ENCODE measurements around the genes SAXO1, RPS6 and SLC24A2.

DNA sequence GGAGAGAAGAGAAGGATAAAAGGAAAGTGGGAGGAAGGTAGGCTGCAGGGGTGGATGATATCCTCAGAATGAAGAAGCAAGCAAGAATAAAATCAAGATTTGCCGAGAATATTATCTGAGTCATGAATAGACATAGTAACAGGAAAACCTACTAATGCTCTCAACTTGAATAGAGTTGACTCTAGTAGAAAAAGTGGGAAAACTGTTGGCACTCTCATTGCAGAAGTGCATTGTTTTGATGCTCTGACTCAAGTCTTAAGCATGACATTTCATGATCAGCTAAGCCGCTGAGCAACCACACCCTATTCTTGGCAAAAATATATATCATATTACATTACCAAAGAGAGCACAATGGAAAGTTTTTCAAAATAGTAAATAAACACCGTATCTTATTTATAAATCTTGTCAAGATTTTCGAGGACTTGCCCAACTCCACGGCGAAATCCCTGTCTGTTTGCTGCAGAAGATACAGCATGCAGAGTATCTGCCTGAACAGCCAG is 14.0 kb upstream of the ADAMTSL1 start:
- PRO-cap, 6 experiments, result no peak in any of the 6 experiments
- RAMPAGE, long total RNA, 2 experiments, result no peak in any of the 2 experiments
- RRBS, result no CpG with 5 or more reads among the region's 6 CpGs

DNA sequence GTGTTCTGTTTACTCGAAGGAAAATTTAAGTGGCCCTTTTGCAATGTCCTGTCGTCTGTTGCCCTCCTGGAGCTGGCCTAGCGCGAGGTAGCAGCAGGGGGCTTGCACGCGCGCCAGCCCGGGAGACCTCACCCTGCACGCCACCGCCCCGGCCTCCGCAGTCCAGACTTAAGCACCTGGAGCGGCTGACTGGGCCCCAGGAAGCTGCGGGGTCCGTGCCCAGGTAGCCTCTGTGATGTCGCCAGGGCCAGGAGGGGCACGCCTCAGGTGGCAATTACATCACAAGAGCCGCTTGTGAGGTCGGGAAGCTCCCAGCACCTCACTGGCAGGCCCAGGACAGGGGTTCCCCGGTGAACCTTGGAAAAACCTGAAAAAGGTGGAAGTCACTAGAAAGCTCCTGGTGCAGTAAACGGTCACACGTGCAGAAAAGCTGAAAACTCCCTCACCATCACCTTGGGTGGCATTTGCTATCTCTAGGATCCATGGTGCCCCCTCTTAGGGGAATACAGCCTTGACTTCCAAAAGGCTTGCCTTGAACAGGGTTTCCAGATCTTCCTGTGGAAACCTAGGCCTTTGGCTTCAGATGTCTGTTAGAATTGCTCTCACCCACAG is at the start of gene SAXO1:
TSS of gene SAXO1 (minus strand) at position 191 of the 612 bp plus-strand sequence.
- PRO-cap, 6 experiments, result no peak in any of the 6 experiments
- RAMPAGE, long total RNA, 2 experiments, result no peak in any of the 2 experiments
- RRBS, result no CpG with 5 or more reads among the region's 22 CpGs

DNA sequence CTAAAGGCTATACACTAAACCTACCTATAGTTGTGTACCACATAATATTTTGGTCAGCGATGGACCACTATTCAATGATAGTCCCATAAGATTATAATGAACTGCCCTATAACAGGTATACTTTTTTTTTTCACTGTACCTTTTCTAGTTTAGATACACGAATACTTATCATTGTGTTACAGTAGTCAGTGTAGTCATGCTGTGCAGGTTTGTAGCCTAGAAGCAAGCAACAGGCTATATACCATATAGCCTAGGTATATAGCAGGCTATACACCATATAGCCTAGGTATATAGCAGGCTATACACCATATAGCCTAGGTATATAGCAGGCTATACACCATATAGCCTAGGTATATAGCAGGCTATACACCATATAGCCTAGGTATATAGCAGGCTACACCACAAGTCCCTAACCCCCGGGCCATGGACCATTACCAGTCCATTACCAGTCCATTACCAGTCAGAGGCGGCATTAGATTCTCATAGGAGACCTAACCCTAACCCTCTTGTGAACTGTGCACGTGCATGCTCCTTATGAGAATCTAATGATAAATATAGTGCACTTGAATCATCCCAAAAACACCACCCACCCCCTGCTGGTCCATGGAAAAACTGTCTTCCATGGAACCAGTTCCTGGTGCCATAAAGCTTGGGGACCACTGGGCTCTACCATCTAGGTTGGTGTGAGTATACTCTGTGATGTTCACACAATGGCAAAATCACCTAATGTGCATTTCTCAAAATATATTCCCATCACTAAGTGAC is 4.9 kb downstream of the PLIN2 start:
- PRO-cap, 6 experiments, result no peak in any of the 6 experiments
- RAMPAGE, long total RNA, 2 experiments, result no peak in any of the 2 experiments
- RRBS, result no CpG with 5 or more reads among the region's 5 CpGs

DNA sequence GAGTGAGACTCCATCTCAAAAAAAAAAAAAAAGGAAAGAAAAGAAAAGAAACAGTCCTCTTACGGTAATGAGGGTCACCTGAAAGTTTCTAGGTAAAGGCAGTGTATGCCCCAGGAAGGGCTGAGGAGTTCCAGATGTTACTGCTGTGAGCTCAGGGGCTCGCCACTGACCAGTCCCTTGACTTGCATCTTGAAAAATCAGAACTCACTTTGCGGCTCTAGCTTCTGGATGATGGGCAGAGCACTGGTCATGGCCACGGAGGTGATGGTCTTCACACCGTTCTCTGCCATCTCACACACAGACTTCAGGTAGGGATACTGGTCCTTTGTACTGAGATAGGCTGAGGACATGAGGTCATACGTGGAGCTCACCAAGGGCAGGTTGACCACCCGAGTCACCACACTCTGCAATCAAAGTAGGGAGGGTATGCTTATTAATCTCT is 1.4 kb downstream of the PLIN2 start:
- PRO-cap, 6 experiments, result no peak in any of the 6 experiments
- RAMPAGE, long total RNA, 2 experiments, result no peak in any of the 2 experiments
- RRBS, result no CpG with 5 or more reads among the region's 7 CpGs

GRCh38 chr9:19174108-19174428 is 46.8 kb upstream of the PLIN2 start:
- PRO-cap, 6 experiments, result no peak in any of the 6 experiments
- RAMPAGE, long total RNA, 2 experiments, result no peak in any of the 2 experiments
- RRBS, result no CpG with 5 or more reads among the region's 3 CpGs

DNA sequence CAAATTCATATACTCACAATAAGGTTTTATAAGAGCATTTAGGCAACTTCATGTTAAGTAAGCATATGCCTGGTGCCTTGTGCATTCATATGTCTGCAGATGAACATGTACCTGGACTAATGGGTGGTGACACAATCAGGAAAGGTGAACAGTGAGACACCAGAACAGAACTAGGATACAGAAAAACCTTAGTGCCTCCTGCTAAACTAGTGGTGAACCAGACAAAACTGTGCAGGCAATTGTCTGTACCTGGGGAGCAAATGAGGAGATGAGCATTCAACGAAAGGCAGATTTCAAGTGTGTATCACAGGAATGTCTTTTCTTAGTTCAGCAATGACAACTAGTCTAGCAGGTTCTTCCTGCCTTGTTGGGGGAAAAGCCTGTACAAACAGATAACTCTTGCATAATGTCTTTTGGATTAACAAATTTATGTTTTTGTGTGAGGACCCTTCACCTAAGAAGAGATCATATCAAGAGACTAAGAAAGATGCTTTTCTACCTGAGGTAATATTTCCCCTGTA is 21.9 kb upstream of the DENND4C start:
- PRO-cap, 6 experiments, result no peak in any of the 6 experiments
- RAMPAGE, long total RNA, 2 experiments, result no peak in any of the 2 experiments
- RRBS, result no CpG with 5 or more reads among the region's 1 CpG

DNA sequence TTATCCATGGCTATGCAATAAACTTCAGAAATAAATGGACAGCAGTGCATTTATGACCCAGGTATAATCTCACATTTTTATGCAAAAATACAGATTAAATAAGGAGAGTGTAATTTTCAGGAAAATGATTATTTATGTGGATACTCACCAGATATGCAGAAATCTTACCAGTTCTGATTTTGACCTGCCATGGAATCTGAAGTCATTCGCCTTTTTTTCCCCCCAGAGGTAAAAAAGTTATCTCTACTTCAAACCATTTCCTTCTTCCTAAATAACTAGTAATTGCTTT is 1.1 kb upstream of the DENND4C start:
- PRO-cap, 6 experiments, result no peak in any of the 6 experiments
- RAMPAGE, long total RNA, 2 experiments, result no peak in any of the 2 experiments
- RRBS, result no CpG with 5 or more reads among the region's 1 CpG

- PRO-cap, 6 experiments, result no peak in any of the 6 experiments
- RAMPAGE, long total RNA, 2 experiments, result no peak in any of the 2 experiments
- RRBS, result no CpG with 5 or more reads among the region's 7 CpGs
Observed at GRCh38 chr9:19232091-19232573, 1.6 kb downstream of the DENND4C start.

DNA sequence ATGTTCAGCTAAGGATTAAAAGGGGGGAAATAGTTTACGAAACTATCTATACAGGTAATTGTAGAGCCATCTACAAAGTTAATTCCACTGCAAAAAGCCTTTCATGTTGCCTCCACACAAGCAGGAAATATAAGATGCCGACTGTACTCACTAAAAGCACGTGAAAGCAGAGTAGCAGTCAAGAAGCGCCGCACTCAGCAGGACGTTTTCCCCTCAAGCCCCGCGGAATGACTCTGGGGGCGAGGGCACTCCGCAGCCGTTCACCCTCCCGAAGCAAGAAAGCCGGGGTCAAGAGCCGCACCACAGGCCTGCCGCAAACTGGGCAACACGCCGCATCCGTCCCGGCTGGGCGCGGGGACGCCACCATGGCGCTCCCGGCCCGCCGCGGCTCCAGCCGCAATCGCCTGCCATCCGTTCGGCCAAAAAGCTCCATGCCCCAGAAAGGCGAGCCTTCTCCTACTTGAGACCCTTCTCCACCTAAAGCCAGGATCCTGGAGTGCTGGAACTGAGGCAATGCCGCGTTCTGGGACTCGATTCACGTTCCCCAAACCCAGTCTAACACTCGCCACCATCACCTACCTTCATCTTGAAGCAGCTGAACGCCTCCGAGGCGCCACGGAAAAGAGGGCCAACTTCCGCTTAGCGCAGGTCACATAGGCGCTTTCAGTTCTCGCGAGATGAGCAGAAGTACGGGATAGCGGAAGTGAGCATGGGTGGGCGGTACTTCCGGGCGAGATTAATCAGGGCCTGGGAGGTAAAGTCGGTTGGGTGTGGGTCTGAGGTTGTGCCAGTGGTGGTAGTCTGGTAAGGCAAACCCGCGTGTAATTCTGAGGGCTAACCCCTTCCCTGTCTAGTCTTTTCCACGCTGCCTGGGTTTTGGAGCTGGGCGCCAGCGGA is at the start of gene RPS6:
TSS of gene RPS6 (minus strand) at position 626 of the 897 bp plus-strand sequence.
- PRO-cap, 6 experiments, result peak in 6 of 6 experiments; most common plus-strand start position 739 of the sequence (in 6); most common minus-strand start position 626 of the sequence (in 6)
- RAMPAGE, long total RNA, 2 experiments, result start-site peak on the minus strand in 2 of 2 experiments, centred at positions 607 to 612 of the sequence, 17,590 to 17,893 reads per replicate
- RRBS, result 1% methylated on average over 7 of the region's 57 CpGs

GRCh38 chr9:19493288-19493844 is 84.6 kb downstream of the ACER2 start:
- PRO-cap, 6 experiments, result peak in 2 of 6 experiments; most common plus-strand start chr9:19493770 (in 2); most common minus-strand start chr9:19493609 (in 1)
- RAMPAGE, long total RNA, 2 experiments, result no peak in any of the 2 experiments
- RRBS, result no CpG with 5 or more reads among the region's 17 CpGs

- PRO-cap, 6 experiments, result no peak in any of the 6 experiments
- RAMPAGE, long total RNA, 2 experiments, result no peak in any of the 2 experiments
- RRBS, result 3% methylated on average over 14 of the region's 74 CpGs
Observed at GRCh38 chr9:19788630-19789492, at the start of gene SLC24A2. Gene SLC24A2, minus strand, starts transcription at chr9:19789037.

- PRO-cap, 6 experiments, result peak in 2 of 6 experiments; most common plus-strand start chr9:20028981 (in 2); most common minus-strand start chr9:20028841 (in 1)
- RAMPAGE, long total RNA, 2 experiments, result no peak in any of the 2 experiments
- RRBS, result no CpG with 5 or more reads among the region's 9 CpGs
Observed at GRCh38 chr9:20028603-20029206, 239.9 kb upstream of the SLC24A2 start.

DNA sequence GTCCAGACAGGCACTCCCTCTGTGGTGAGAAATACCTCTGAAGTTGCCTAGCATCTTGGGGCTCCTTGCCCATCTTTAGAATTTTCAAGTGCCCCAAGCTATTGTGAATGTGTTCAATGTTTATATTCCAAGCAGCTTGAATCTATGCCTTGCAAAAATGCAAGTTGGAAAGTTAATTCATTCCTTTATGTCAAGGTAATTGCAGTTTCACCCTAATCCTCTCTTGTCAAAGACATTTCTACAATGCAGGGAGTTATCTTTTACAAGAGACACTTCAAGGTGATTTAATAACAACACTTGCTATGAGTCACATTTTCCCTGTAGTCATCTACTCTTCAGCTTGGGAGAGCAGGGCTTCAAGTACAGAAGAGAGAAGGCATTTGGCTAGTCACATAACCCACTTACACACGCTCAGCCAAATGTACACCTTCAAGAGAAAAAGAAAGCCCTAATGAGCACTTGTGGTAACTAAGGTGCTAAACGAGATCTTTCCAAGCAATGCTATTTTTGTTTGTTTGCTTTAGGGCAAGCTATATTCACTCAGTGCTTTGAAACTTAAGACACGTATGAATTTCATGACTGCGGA is 302.4 kb downstream of the MLLT3 start:
- PRO-cap, 6 experiments, result no peak in any of the 6 experiments
- RAMPAGE, long total RNA, 2 experiments, result no peak in any of the 2 experiments
- RRBS, result no CpG with 5 or more reads among the region's 4 CpGs

GRCh38 chr9:20382298-20382897 is 239.9 kb downstream of the MLLT3 start:
- PRO-cap, 6 experiments, result no peak in any of the 6 experiments
- RAMPAGE, long total RNA, 2 experiments, result no peak in any of the 2 experiments
- RRBS, result no CpG with 5 or more reads among the region's 3 CpGs

DNA sequence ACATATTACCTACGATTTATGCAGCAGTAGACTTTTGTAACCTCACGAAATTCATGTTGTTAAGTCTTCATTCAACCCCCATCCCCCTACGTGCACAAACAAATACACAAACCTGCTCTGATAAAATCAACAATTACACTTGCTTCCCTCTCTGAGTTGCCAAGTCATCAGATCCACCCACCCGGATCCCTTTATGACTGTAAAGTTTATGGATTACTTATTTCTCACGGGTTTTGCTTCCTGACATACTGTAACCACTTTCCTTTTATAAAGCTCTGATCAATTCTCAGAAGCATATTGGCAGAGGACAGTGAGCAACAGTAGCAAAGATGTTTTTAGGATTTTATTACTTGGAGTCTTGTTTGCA is 70.5 kb downstream of the MLLT3 start:
- PRO-cap, 6 experiments, result no peak in any of the 6 experiments
- RAMPAGE, long total RNA, 2 experiments, result no peak in any of the 2 experiments
- RRBS, result no CpG with 5 or more reads among the region's 5 CpGs

DNA sequence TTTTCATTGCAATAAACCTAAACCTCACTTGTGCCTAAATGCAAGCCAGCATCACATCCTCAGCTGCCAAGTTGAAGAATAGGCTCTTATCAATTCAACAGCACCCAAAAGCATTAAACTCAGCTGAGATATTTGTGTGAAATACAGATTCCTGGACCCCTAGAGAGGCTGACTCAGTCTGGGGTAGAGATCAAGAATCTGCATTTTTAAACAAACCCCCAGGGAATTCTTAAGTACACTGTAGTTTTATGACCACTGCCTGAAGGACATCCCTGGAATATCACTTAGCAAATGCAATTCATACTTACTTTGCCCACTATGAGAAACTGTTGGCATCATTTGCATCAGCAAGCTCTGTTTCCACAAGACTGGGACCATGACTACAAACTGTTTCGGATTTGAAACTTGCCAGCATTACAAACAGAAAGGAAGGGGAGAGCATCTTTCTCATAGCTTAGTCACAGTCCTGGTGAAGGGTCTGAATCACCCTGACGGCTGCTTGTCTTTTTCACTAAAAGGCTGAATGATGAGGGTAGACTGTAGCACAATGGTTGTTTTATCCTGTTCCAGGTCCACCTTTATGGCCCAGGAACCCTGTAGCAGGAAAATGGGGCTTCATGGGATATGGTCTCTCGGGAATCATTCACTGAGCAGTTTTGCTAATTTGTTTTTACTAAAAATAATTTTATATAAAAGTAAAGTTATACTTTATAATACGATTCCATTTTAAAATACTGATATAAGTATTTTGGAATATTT is 63.6 kb downstream of the MLLT3 start:
- PRO-cap, 6 experiments, result no peak in any of the 6 experiments
- RAMPAGE, long total RNA, 2 experiments, result no peak in any of the 2 experiments
- RRBS, result no CpG with 5 or more reads among the region's 4 CpGs

- PRO-cap, 6 experiments, result peak in 2 of 6 experiments; most common plus-strand start chr9:20623607 (in 2); most common minus-strand start chr9:20623573 (in 2)
- RAMPAGE, long total RNA, 2 experiments, result no peak in any of the 2 experiments
- RRBS, result 2% methylated on average over 15 of the region's 41 CpGs
Observed at GRCh38 chr9:20623041-20623875, 959 bp upstream of the MLLT3 start.

DNA sequence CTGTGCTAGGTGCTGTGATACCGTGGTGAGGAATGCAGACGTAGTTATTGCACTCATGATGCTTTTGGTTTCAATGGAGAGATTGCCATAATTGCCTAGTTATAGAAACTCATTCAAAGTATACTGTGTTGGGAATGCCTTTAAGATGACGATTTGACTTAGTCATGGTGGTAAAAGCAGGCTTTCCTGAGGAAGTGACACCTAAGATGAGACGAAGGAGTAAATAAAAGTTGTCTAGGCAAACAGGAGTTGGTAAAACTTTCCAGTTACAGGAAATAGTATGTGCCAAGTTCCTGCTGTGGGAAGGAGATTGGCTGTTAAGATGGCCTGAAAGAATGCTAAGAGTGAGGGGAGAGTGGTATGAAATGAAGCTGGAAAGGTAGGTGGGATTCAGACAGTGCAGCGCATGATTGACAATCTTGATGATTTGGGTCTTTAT is 48.1 kb downstream of the FOCAD start:
- PRO-cap, 6 experiments, result no peak in any of the 6 experiments
- RAMPAGE, long total RNA, 2 experiments, result no peak in any of the 2 experiments
- RRBS, result no CpG with 5 or more reads among the region's 5 CpGs

- PRO-cap, 6 experiments, result no peak in any of the 6 experiments
- RAMPAGE, long total RNA, 2 experiments, result no peak in any of the 2 experiments
- RRBS, result no CpG with 5 or more reads among the region's 4 CpGs
Observed at GRCh38 chr9:21688315-21688662, 114.1 kb upstream of the MTAP start.

GRCh38 chr9:21801997-21802368 is 453 bp upstream of the MTAP start:
- PRO-cap, 6 experiments, result peak in 6 of 6 experiments; most common plus-strand start chr9:21802126 (in 3); most common minus-strand start chr9:21802198 (in 6)
- RAMPAGE, long total RNA, 2 experiments, result no peak in any of the 2 experiments
- RRBS, result 2% methylated on average over 6 of the region's 25 CpGs